Cerebral cortex (tissue), 2 donors: ENCODE measurements around the genes PER1 and SPDYE4.

DNA sequence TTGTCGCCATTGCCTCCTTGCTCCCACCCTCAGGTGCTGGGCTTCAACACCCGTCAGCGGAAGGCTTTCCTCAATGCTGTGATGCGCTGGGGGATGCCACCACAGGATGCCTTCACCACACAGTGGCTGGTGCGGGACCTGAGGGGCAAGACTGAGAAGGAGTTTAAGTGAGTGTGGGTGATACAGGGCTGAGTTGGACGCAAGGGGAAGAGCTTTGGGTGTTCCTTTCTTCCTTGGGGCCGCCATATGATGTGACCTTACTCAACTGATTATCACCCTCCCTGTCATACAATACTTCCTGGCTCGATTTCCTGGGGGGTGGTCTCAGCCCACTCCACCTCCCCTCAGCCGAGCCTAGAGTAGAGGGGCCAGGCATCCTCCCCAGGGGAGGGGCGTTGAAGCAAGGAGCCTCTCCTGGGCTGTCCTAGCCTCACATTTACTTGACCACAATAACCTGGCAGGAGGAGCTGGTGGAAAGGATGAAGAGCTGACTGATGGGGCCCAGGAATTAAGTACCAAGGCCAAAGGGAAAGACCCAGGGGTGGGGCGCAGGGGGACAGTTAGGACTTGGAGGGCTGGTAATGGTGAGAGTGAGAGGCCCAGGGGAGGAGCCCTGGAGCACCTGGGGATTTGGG is 10.1 kb downstream of the RNF227 start:
- PRO-cap, 2 experiments = no peak in any of the 2 experiments

DNA sequence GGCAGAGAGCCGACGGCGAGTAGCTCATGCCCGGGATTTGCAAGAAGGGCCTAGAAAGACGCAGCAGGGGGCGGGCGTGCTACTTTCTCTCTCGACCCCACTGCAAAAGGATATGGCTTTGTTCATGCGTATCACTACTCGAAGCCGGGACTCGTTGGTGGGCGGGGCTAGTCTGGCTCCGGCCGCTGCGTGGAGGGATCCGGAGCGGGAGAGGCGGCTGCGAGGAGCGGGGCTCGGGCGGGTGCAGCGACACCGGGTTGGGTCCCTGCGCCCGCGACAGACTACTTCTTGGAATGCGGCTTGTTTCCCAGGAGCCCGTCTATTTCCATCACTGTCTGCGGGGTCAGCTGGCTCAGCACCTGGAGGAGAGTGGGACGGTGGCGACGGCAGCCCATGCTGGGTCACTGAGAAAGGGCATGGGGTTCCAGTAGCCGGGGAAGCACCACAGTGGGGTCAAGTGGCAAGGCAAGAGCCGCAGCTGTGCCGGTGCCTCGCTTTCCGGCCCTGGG is 6.8 kb downstream of the KCNAB3 start:
- PRO-cap, 2 experiments = peak in 1 of 2 experiments; most common plus-strand start position 210 of the sequence (in 1); most common minus-strand start position 104 of the sequence (in 1)

- PRO-cap, 2 experiments = no peak in any of the 2 experiments
Measured at GRCh38 chr17:8021314-8021927, 17.4 kb upstream of the ALOX15B start.

DNA sequence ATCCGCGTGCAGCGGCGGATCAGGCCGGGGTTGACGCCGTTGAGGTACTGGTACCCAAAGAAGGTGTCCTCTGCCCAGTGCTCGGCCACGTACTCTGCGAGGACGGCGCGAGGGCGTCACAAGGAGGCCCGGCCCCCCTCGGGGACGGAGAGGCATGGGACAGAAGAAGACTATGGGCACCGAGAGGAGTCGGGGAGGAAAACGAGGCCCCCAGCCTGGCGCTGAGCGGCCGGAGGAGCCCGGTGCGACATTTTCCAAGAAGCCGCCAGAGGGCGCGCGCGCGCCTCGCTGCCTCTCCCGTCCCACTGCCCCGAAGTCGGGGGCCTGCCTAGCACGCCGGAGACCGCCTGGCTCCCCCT is 7.7 kb downstream of the ALOX12B start:
- PRO-cap, 2 experiments = peak in 1 of 2 experiments; most common plus-strand start position 305 of the sequence (in 1); most common minus-strand start position 96 of the sequence (in 1)

GRCh38 chr17:8137820-8138565 is 14.1 kb upstream of the HES7 start:
- PRO-cap, 2 experiments = no peak in any of the 2 experiments

- PRO-cap, 2 experiments = no peak in any of the 2 experiments
Measured at GRCh38 chr17:8145471-8145898, 6.7 kb downstream of the PER1 start.

- PRO-cap, 2 experiments = no peak in any of the 2 experiments
Measured at GRCh38 chr17:8148018-8148562, 4.1 kb downstream of the PER1 start.

DNA sequence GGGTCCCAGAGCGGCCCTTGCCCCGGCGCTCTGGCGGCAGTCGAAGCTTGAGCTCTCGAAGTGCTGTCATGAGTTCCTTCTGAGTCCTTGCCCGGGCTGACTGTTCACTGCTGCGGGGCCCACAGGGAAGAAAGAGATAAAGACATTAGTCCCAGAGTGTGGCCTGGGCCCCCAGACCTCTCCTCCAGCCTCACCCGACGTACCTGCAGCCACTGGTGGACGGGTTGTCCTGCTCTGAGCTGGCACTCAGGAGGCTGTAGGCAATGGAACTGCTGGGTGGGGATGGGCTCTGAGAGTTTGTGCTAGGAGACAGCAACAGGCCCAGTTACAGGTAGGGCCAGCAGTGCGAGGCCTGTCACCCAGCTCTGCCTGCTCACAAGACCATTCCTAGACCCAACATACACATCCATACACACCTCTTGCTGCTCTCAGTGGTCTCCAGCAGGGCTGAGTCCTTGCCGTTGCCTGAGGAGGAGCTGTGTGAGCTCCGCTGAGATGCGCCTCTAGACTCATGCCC is 2.1 kb downstream of the PER1 start:
- PRO-cap, 2 experiments = no peak in any of the 2 experiments

DNA sequence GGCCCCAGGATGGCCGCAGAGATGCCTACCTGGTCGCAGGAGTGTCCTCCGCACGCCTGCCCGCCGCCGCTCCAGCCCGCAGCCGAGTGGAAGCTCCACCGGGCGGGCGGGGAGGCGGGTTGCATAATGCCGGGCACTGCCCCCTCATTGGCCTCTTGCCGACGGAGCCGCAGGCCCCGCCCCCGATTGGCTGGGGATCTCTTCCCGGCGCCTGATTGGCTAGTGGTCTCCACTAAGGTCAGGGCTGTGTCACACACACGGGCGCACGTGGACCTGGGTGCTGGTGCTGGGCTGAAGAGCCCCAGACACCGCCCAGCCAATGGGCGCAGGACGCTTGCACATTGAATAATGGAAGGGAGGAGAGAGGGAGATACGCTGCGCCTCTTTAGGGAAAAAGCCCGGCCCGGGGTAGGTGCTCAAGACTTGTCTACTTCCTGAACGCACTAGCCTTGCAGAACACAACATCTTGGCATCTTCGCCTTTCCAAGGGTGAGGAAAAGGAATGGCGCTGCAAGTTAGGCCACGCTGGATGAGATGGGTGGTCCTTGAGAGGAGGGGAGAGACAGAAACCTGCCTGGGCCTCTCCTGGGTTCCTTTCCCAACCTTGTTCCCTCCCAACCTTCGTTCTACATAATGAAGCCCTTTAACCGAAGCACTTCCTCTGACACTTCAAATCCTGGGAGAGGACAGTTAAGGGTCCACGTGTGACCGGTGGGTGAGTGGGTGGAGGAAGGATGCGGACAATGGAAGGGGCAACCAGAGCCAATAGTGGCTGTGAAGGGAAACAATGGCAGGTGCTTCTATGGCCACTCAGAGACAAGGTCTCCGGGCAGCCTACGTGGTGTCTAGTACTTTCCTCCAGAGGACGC is at the start of gene PER1:
Gene PER1 (minus strand): TSS at position 97 of the 869 bp plus-strand sequence.
- PRO-cap, 2 experiments = peak in 1 of 2 experiments; most common plus-strand start position 260 of the sequence (in 1); most common minus-strand start position 84 of the sequence (in 1)

GRCh38 chr17:8155920-8155994 is 3.6 kb upstream of the PER1 start:
- PRO-cap, 2 experiments = no peak in any of the 2 experiments

DNA sequence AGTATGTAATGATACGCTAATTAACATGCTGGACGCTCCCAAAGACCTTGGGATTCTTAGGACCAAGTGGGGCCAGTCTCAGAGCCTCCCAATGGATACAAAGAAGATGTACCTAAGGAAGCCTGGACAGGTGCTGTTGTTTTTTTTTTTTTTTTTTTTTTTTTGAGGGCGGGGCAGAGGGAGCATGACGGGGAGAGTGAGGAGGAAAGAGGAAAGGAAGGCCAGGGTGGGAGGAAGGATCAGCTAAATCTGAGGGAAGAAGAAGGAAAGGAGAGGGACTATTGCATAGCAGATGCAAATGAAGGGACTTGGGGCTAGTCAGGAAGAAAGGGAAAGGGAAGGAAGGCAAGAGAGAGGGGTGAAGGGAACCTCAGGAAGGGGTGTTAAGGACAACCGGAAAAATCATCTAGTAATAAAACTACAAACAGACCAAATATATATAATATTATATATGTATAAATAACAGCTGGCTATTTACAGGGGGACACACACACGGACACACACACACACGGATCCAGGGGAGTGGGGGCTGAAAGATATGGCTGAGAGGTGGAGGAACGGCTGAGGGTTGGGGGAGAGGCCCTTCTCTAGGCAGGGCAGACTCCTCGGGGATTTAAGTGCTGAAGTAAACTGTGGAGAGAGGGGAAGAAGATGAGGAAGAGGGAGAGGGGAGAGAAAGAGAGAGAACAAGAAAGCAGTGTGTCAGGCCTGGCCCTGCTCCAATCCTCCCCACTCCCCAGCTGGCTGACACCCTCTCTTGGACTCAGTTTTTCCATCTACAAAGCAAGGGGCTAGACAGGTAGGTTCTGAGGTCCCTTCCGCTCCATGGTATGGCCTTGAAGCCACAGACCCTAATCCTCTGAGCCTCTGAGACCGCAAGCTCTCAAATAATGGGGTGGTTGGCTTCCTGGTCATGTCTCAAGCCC is 2.2 kb downstream of the VAMP2 start:
- PRO-cap, 2 experiments = peak in 1 of 2 experiments; most common plus-strand start position 766 of the sequence (in 1)

GRCh38 chr17:8222794-8223330 is 12.5 kb upstream of the AURKB start:
- PRO-cap, 2 experiments = peak in 1 of 2 experiments; most common plus-strand start chr17:8222969 (in 1); most common minus-strand start chr17:8222956 (in 1)

DNA sequence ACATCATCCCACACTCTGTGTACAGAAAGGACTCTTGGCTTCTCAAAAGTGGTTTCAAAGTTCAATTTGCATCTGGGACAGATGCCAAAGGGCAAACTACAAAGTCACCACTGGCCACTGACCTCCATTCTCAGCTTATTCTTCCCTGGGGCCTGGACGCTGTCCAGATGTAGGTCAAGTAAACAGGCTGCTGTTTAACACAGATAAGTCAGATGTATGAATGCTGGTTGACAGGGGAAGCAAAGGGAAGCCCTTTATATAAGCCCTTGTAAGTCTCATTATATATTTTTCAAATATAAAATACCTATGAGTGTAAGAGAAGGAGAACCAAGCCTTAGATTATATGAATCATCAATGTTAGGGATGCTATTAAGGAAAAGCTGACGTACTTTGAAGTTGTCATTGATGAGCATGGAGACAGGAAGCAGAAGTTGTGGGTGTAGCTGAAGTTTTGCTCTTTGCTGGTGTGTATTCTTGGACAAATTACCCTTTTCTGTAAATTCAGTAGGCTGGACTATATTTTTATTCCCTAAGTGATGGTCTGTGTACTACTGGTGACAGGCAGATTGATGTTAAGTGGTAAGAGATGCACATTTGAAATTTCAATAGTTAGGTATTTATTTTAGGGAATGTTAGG is 15.1 kb upstream of the NDEL1 start:
- PRO-cap, 2 experiments = no peak in any of the 2 experiments

DNA sequence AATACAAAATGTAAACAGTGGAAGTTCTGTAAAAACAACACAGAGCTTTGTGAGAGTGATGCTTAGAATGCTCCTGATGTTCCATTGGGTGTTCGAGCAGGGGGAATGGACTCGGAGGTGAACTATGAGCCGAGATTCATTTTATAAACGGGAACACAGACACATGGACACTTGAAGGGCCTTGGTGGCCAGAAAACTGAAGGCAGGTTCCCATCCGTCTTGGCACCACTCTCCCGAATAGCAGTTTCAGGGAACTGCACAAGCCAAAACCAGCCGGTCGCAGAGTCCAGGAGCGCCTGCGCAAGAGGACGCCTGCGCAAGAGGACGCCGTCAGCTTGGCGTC is 302 bp upstream of the NDEL1 start:
- PRO-cap, 2 experiments = peak in 2 of 2 experiments; most common minus-strand start position 298 of the sequence (in 2)

GRCh38 chr17:8469965-8470609 is 34.4 kb downstream of the NDEL1 start:
- PRO-cap, 2 experiments = no peak in any of the 2 experiments

- PRO-cap, 2 experiments = no peak in any of the 2 experiments
Measured at GRCh38 chr17:8490106-8490644, 54.5 kb downstream of the NDEL1 start.

DNA sequence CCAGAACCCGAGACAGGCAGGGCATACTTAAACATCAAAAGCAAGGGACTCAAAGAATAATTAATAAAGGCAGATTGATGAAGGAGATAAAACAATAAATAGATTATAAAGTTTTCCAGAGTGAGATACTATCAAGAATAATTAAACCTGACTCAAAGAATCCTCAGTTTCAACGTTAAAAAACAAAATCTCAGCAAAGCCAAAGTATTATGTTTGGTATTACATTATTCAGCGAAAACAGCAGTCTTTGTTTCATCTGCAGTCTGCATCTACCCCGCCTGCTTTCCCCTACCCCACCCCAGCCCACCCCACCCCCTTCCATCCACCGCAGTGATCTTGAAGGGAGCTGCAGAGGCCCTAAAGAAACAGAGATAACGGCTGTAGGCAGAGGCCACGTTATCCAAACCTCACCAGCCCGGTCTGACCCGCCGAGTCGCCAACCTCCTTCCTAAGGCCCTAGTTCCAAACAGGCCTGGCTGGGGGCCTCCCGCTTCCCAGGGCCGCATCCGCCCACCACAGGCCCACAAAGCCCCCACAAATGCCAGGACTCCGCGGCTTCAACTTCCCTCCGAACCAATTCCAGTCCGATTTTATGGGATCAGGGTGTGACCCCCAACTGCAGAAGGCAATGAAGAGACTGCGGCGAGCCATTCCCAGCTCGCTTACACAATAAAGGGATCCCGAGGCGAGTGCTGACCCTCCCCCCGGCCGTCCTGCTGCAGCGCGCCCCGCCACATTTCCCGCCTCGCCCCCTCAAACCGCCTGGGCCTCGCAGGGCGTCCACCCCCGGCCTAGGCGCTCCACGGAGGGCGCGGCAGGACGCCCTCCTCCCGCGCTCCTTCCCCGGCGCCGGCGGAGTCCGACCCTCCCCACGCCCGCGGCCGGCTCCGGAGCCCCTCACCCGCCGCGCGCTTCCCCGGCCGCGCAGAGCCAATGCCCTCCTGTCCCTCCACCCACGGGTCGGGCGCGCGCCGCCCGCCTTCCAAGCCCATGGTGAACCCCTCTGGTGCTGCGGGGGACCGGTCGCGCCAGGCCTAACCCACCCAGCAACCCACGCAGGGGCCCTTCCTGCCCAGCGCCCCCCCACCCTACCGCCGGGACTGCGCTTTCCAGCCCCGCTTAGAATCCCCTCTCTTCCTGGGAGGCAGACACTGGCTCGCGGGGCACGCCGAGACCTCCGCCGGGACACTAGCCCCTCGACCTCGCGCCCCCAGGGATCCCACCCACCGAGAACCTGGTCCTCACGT is 1.1 kb downstream of the MYH10 start:
- PRO-cap, 2 experiments = peak in 1 of 2 experiments; most common plus-strand start position 321 of the sequence (in 1)

DNA sequence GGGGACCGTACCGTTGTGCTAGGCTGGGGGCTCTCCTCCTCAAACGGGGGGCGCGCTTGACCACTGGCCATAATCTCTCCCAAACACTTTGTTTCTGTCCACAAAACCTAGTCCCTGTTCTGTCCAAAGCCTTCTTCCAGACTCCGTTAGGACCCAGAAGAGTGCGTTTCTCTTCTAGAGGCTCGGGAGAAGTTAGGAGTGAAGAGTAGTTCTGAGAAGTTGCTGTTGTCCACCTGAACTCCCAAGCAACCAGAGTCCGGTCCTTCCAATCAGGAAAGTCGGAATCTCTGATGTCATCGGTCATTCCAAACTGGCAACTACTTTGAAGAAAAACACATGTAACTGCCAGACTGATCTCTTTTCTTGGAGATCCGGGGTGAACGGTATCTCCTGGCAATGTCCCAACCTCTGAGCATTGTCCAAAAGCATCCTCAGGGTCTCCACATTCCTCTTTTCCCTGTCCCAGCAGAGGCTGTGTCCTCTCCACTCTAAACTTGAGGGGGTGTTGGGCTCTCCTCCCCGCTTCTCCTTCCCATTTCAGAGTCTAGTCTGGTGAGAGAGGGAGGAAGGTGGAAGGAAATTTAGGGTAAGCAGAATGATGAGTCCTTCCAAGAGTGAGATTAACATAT is at the start of gene SPDYE4:
Gene SPDYE4 (minus strand): TSS at position 235 of the 629 bp plus-strand sequence.
- PRO-cap, 2 experiments = no peak in any of the 2 experiments

DNA sequence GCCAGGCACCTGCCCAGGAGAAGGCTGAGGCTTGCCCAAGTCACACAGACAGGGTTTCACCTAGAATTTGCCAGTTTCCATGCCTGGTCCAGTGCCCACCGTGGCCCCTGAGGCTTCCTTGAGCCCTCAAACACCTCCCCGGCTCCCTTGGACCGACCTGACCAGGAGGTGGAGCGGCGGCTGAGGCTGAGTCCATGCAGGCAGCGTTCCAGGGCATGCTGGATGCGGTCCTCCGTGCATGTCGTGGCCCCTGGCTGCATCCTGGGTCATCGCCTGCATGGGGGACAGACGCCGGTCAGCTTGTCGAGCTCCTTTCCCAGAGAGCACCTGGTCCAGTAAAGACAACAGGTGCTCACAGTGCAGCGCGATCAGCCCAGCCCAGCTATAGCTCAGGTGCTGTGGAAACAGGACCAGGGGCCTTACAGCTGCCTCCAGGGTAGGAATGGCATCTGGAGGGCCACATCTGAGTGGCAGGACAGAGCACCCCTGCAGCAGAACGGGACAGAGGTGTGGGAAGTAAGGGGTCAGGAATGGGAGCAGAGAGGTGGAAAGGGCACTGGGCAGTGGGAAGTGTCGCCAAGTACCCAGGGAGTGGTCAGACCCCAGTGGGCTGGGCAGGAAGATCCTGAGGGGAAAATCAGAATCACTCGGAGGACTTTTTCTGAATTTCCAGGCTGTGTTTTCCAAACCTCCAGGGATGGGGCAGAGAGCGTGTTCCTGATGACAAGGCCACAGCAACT is 43.9 kb upstream of the PIK3R6 start:
- PRO-cap, 2 experiments = no peak in any of the 2 experiments

DNA sequence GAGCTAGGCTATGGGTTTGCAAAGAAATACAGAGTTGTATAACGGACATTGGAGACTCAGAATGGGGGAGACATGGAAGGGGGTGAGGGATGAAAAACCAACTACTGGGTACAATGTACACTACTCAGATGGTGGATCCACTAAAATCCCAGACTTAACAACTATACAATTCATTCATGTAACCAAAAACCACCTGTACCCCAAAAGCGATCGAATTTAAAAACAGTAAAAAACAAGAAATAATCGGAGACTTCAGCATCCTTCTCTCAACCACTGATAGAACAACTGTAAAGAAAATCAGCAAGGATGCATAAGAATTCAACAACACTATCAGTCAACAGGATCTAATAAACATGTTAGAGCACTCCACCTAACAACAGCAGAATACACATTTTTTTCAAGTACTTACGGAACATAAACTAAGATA is 35.7 kb downstream of the PIK3R5 start:
- PRO-cap, 2 experiments = no peak in any of the 2 experiments